Pericardium fibroblast (primary cell): ENCODE data around the genes BCL6B and DNAH2.

DNA sequence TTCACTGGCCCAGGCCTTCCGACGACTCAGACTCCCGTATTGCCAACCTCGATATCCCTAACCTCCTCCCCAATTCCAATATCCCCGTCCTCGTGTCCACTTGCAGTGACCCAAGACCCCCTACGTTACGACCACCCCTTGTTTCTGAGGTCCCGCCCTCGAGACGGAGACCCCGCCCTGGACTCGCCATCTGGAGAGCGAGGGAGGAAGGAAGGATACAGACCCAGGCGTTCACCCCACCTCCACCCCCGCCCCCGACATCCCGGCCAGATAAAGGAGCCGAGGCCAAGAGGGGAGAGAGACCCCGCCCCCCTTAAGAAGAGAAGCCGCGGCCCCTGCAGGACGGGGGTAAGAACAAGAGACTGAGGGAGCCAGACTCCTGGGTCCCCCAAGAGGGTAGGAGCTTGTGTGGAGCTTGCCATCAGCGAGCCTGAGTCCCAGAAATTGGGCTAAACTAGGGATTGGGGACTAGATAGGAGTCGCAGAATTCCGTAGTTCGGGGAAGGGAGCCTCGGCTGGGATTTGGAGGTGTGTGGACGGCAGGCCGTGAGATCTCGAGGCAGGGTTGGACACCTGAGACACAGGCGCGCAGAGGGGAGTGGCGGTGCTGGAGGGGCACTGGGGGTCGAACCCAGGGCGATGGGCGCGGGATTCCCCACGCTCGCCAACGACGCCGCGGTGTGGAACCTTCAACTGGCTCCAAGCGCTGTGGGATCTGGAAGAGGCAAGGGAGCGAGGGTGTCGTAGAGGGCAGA, at the start of gene BCL6B:
Gene BCL6B (plus strand): TSS at position 299 of the 755 bp plus-strand sequence.
- RAMPAGE, long total RNA, result no peak

DNA sequence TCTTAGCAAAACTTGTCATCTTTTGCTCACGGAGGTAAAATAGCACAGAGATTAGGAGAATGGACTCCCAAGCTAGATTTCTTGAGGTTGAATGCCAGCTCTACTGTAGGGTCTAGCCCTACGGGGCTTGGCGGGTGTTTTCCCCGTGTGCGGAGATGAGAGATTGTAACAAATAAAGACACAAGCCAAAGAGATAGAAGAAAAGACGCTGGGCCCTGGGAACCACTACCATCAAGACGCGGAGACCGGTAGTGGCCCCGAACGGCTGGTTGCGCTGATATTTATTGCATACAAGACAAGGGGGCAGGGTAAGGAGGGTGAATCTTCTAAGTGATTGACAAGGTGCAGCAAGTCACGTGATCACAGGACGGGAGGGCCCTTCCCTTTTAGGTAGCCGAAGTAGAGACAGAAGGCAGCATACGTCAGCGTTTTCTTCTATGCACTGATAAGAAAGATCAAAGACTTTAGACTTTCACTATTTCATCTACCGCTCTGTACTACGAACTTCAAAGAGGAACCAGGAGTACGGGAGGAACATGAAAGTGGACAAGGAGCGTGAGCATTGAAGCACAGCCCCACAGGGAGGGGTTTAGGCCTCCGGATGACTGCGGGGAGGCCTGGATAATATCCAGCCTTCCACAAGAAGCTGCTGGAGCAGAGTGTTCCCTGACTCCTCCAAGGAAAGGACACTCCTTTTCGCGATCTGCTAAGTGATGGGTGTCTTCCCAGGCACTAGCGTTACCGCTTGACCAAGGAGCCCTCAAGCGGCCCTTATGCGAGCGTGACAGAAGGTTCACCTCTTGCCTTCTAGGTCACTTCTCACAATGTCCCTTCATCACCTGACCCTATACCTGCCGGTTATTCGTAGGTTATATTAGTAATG, 3.0 kb upstream of the SLC16A11 start:
- RAMPAGE, long total RNA, result no peak

GRCh38 chr17:7052047-7052451, 8.2 kb upstream of the SLC16A11 start:
- RAMPAGE, long total RNA, result no peak

DNA sequence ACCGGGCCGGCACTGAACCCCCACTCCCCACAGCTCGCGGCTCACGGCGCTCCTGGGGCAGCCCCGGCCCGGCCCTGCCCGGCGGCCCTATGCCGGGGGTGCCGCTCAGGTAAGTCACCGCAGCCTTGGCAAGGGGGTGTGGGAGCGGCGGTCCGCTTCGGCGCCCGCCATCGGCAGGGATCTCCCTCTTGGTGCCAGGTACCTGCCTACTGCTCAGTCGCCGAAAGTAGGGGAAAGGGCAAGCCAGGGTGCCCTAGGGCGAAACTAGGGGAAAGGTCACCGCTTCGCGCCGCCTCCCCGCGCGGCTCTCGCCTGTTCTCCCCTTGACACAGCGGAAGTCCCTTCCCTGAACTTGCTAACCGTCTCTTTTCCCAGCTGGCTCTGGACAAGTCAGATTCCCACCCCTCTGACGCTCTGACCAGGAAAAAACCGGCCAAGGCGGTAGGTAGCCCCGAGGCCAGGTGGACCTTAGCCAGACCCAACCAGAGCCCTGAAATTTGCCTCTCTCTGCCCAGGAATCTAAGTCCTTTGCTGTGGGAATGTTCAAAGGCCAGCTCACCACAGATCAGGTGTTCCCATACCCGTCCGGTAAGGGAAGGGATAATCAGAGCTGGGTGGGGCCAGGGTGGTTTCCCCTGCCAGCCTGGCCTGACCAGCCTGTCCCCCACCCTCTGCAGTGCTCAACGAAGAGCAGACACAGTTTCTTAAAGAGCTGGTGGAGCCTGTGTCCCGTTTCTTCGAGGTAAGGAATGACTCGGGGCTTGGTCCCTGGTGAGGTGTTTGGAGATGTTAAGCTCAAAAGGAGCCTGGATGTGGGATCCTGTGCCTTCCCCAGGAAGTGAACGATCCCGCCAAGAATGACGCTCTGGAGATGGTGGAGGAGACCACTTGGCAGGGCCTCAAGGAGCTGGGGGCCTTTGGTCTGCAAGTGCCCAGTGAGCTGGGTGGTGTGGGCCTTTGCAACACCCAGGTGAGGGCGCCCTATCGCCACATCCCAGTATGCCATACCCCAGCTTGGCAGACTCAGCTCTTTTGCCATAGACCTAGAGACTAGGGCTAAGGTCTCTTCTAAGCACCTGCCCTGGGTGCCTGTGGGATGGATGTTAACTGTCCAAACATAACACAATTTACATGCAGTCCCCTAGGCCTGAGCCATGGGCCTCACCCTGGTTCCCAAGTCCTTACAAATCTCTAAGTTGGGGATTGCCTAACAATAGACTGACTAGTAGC, 766 bp downstream of the ACADVL start:
- RAMPAGE, long total RNA, result no peak

DNA sequence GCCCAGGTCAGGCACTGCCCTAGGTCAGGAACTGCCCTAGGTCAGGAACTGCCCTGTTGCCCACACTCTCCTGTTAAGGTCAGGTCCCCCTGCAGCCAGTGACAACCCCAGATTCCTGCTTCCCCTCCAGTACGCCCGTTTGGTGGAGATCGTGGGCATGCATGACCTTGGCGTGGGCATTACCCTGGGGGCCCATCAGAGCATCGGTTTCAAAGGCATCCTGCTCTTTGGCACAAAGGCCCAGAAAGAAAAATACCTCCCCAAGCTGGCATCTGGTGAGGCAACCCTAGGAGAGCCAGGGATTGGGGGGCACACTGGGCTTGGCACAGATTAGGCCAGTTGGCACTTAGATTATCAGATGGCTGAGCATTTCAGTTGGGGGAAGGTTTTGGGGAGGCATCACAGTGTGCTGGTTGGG, 1.7 kb downstream of the ACADVL start:
- RAMPAGE, long total RNA, result no peak

GRCh38 chr17:7221826-7222495, 2.2 kb downstream of the ACADVL start:
- RAMPAGE, long total RNA, result no peak

DNA sequence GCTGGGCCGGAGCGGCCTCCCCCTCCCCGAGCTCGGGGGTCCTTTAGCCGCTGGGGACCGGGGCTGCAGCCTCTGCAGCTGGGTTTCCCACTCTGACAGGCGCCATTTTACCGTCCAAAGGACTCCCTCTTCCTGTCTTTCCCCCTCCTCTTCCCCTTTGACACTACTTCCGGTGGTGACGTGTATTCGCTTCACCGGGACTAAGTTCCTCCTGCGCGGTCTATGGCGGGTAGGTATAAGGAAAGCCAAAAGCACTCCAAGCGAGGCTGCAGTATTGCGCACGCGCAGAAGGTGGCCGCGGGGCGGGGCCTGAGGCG, 203 bp upstream of the ELP5 start:
- RAMPAGE, long total RNA, result no peak

GRCh38 chr17:7261750-7262073, 566 bp downstream of the CLDN7 start:
- RAMPAGE, long total RNA, result no peak

DNA sequence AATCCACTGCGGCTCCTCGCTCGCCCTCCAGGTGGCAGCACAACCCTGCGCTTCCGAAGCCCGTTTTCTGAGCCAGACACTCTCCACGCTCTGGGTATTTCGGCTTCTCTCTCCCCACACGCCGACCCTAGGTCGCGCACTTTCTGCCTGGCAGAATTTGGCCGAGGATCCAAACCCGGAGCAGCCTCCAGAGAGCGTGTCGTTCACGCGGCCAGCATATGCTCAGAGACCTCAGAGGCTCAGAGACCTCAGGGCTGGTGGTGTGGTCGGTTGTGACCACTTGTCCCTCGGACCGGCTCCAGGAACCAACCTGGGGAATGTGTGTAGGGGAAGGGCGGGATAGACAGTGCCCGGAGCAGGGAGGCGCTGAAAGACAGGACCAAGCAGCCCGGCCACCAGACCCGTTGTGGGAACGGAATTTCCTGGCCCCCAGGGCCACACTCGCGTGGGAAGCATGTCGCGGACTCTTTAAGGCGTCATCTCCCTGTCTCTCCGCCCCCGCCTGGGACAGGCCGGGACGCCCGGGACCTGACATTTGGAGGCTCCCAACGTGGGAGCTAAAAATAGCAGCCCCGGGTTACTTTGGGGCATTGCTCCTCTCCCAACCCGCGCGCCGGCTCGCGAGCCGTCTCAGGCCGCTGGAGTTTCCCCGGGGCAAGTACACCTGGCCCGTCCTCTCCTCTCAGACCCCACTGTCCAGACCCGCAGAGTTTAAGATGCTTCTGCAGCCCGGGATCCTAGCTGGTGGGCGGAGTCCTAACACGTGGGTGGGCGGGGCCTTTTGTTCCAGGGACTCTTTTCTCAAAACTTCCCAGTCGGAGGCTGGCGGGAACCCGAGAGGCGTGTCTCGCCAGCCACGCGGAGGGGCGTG, 586 bp upstream of the SLC2A4 start:
- RAMPAGE, long total RNA, result no peak

DNA sequence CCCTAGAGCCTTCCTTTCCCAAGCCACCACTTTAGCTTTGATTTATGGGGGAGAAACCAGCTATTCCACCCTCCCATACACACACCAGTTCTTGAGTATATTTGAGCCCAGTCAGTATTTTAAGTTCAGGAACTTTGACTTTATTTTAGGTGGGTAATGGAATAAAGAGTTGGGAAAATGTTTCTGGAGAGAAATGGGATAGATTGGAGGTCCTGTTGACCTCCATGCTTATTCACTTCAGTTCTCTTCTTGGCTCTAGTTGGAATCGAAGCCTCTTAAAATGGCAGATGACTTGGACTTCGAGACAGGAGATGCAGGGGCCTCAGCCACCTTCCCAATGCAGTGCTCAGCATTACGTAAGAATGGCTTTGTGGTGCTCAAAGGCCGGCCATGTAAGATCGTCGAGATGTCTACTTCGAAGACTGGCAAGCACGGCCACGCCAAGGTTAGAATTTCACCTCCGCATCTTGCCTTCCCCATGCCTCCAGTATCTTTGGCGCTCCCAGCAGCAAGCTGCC, 2.0 kb downstream of the EIF5A start:
- RAMPAGE, long total RNA, result no peak

DNA sequence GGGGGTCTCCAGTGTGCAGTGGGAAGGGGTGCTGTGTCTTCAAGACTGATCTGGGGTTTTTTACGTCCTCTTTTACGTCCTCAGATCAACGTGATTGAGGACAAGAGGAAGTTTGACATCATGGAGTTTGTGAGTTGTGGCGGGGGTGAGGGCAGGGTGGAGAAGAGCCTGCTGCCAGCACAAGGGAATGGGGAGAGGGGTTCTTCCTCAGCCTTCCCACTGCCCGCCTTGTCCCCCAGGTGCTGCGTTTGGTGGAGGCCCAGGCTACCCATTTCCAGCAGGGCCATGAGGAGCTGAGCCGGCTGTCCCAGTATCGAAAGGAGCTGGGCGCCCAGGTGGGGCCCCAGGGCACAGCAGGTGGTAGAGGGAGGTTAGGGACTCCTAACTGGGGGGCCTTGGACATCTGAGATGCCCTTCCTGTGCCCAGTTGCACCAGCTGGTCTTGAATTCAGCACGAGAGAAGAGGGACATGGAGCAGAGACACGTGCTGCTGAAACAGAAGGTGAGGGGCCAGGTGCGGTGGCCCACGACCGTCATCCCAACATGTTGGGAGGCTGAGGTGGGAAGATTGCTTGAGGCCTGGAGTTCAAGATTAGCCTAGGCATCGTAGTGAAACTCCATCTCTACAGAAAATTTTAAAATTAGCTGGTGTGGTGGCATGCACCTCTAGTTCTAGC, 7.4 kb downstream of the ACAP1 start:
- RAMPAGE, long total RNA, result no peak

DNA sequence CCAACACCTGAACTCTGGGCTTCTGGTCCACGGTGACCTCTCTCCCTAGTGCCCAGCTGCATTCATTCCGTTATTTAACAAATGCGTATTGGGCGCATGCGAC, 1.1 kb upstream of the KCTD11 start:
- RAMPAGE, long total RNA, result no peak

GRCh38 chr17:7356205-7356671, 1.3 kb downstream of the TMEM95 start:
- RAMPAGE, long total RNA, result no peak

DNA sequence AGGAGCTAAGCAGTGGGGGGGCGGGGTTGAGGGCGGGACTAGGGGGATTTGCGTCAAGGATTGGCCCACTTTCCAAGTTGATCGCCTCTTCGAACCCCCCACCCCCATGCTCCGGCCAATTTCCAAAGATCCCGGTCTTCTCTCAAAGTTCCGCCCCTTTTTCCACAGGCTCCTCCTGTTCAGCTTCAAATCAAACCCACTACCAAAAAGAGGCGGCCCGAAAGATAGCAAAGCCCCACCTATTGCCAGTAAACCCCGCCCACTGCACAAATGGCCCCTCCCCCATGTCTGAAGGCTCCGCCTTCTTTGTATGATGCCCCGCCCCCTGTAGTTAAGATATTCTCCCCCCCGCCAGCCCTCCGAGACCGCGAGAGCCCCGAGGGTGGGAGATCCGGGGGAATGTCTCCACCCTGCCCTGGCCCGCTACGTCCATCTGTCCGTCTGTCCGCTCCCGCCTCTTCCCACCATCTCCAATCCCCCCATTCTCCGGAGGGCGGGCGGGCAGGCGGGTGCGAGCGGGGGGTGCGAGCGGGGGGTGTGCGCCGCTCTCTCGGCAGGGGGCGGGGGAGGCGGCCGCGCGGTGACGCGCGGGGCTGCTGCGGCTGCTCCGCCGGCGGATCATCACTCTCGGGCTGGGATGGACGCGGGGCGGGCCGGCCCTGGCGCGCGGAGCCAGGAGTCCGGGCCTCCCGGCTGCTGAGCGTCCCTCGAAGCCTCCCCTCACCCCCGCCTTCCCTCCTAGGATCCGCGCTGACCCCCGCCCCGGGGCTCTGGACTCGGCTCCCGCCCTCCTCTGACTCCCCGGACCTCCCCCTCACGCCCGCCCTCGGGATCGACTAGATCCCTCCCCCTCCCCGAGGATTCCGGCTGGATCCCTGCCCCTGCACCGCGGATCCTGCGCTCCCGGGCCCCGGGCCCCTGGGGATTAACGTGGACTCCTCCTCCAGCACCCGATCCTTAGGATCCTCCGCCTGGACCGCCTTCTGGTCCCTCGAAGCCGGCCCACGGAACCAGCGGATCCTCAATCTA, 709 bp upstream of the TMEM256 start:
- RAMPAGE, long total RNA, result no peak

GRCh38 chr17:7411243-7411663, 3.6 kb downstream of the NLGN2 start:
- RAMPAGE, long total RNA, result no peak

DNA sequence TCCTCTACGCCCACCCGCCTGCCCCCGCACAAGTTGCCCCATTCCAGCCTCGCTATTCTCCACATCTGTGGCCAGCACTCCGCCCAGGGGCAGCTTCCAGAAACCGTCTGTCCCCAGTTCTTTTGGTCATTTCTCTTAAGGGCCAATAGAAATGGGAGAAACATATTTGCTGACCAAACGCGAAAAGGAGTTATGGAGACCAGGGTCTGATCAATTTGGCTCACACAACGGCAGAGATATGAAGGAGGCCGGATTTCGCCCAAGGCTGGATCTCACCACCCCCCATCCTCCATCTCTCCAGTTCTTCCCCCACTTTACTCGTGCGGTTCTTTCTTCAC, 1.7 kb upstream of the FGF11 start:
- RAMPAGE, long total RNA, result no peak

DNA sequence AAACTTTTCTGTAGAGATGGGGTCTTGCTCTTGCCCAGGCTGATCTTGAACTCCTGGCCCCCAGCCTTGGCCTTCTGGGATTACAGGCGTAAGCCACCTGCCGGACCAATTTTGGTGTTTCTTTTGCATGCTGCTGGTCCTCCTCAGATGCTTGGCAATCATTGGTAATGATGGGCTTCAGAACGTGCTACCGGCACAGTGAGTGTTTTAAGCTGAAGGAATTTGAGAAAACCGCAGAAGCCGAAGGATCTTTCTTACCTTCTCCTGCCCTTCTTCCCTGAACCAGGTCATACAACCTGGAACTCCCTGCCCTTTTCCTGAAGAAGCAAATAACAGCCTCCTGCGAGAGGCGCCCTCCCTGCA, 494 bp upstream of the TNFSF12 start:
- RAMPAGE, long total RNA, result no peak

- RAMPAGE, long total RNA, result no peak
Measured at GRCh38 chr17:7605875-7606824, 8.5 kb downstream of the FXR2 start.

- RAMPAGE, long total RNA, result no peak
Measured at GRCh38 chr17:7614342-7614615, 418 bp downstream of the FXR2 start.

GRCh38 chr17:7716827-7717925, at the start of gene DNAH2:
DNAH2 (plus strand) TSS chr17:7717744.
- RAMPAGE, long total RNA, result no peak